Measurements from ENCODE around the gene CYTH3.

DNA sequence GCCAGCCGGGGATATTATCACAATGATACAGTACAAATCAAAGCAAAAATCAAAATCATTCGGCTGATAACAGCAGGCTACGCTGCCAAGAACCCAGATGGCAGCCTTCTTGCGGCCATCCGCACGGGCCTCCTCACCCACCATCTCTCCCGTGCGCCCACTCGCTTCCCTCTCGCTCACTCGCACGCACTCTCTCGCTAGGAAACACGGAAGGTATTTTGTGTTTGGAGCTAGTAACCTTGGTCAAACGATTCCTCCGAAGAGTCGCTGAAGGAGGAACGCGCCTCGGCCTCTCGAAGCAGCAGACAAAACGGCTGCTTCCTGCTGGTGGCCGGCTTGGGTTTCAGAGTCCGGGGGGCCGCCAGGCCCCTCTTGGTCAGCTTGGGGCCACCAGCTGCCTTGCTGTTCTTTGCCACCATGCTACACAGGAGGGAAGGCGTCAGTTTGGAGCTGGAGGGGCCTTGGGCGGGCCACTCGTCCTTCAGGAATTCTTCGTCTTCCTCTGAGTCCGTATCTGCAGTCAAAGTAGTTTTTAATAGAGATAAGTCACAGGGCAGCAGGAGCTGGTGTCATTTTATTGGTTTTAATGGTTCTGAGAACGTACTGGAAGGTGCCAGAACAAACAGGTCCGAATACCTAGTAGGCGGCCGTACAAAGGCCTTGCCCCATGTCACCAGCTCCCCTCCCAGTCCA lies 69.0 kb downstream of the SLC29A4 start:
- PRO-cap, result no peak
- RAMPAGE, long total RNA, 2 experiments, result no peak in any of the 2 experiments

GRCh38 chr7:5423969-5424949 lies 625 bp upstream of the TNRC18 start:
- PRO-cap, result bidirectional peak, plus-strand start at chr7:5424058, minus-strand start at chr7:5423724; unidirectional peak, plus-strand start at chr7:5424259; unidirectional peak, plus-strand start at chr7:5424333
- RAMPAGE, long total RNA, 2 experiments, result no peak in any of the 2 experiments

- PRO-cap, result no peak
- RAMPAGE, long total RNA, 2 experiments, result no peak in any of the 2 experiments
Observed at GRCh38 chr7:5428552-5429200, 5.0 kb upstream of the TNRC18 start.

DNA sequence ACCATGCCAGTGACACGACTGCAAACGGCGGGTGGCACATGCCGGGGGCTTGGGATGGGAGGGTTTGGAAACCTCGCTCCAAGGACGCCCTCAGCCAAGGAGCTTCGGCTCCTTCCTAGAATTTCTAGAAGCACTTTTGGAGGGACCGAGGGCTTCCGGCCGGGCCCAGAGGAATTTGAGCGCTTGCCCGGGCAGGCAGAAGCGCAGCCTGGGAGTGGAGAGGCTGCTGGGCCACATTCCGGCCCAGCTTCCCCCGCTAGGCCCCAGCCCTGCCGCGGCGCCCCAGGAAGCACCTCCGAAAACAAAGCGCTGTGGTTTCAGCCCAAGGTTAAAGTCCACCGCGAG lies 5.5 kb upstream of the TNRC18 start:
- PRO-cap, result no peak
- RAMPAGE, long total RNA, 2 experiments, result no peak in any of the 2 experiments

- PRO-cap, result no peak
- RAMPAGE, long total RNA, 2 experiments, result no peak in any of the 2 experiments
Observed at GRCh38 chr7:5495213-5495496, 18.5 kb downstream of the FBXL18 start.

GRCh38 chr7:5520548-5520992 lies 7.0 kb upstream of the FBXL18 start:
- PRO-cap, result no peak
- RAMPAGE, long total RNA, 2 experiments, result no peak in any of the 2 experiments

DNA sequence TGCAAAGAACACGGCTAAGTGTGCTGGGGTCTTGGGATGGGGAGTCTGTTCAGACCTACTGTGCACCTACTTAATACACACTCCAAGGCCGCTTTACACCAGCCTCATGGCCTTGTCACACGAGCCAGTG lies 1.7 kb downstream of the ACTB start:
- PRO-cap, result no peak
- RAMPAGE, long total RNA, 2 experiments, result no peak in any of the 2 experiments

DNA sequence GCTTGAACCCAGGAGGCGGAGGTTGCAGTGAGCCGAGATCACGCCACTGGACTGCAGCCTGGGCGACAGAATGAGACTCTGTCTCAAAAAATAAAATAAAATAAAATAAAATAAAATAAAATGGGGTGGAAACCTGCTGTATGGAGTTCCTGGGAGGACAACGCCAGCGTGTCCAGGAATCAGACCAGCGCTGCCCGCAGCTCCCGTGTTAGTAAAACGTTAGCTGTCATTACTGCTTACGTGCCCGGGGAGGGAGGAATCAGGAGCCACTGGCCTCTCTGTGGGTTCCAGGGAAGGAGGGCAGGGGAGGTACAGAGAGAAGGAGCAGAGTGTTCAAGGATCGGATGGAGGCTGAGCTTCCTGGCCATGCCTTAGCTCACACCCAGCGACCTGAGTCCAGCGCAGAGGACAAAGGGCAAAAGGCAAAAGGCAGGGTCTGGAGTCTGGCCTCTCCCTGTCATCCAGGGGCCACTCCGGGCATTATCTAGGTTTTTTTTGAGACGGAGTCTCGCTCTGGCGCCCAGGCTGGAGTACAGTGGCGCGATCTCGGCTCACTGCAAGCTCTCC lies 22.2 kb upstream of the ACTB start:
- PRO-cap, result no peak
- RAMPAGE, long total RNA, 2 experiments, result no peak in any of the 2 experiments

DNA sequence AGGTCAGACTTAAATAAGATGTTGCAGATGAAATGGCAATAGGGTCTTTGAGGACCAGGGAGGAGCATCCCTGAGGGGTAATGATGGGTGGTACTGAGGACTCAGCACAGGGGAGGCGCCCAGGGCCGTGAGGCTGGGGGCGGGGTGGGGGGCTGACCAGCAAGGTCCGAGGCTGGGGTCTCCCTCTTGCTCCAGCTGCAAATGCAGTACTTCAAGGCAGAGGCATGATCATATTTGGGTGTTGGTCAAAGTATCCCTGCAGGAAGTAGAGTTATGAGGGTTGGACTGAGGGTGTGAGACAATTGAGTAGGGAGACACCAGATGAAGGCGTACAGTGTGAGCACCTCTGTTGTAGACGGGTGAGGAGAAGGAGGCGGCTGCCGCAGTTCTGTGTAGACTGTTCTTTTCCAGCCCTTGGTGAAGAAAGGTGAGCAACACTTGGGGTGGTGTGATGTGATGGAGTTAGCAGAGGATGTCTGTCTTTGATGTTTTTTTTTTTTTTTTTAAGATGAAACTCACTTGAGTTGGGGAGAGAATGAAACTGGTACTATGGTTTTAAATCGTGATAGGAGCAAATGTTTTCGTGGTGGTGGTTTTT lies 42.7 kb upstream of the RNF216 start:
- PRO-cap, result no peak
- RAMPAGE, long total RNA, 2 experiments, result no peak in any of the 2 experiments

GRCh38 chr7:5923561-5923891 lies 25.0 kb downstream of the CCZ1 start:
- PRO-cap, result no peak
- RAMPAGE, long total RNA, 2 experiments, result no peak in any of the 2 experiments

DNA sequence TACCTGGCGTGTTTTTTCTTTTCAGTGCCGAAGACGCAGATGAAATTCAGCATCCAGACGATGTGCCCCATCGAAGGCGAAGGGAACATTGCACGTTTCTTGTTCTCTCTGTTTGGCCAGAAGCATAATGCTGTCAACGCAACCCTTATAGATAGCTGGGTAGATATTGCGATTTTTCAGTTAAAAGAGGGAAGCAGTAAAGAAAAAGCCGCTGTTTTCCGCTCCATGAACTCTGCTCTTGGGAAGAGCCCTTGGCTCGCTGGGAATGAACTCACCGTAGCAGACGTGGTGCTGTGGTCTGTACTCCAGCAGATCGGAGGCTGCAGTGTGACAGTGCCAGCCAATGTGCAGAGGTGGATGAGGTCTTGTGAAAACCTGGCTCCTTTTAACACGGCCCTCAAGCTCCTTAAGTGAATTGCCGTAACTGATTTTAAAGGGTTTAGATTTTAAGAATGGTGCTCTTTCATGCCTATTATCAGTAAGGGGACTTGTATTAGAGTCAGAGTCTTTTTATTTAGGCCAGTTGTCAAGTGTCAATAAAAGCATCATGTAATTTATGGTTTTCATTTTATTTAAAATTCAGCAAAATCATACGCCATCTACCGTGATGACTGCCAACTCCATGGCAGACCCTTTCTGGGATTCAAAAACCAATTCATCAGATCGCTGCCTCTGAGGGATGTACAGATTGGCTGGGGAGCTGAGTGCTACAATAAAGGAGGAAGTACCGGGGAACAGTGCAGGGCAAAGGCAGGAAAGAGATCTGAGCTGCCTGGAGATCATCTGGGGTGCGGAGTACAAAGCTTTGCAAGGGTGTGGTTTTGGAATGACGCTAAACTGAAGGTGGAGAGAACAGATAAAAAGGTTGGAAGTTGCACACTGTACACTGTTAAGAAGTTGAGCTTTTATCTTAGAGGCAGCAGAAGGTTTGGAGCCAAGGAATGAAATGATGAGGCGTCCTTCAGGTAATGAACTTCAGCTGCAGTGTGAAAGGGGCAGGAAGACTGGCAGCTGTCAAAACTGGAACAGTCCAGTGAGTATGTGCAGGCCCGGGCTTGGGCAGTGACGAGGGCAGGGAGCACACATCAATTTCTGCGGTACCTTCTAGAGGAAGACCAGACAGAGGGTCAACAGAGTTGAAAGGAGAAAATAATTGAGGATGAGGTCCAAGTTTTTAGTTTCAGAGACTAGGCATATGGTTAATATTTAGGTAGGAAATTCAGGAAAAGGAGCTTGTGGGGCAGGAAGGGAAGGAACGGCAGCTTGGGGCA lies 7.5 kb upstream of the ANKRD61 start:
- PRO-cap, result no peak
- RAMPAGE, long total RNA, 2 experiments, result no peak in any of the 2 experiments

GRCh38 chr7:6108852-6109233 lies 4.1 kb downstream of the USP42 start:
- PRO-cap, result no peak
- RAMPAGE, long total RNA, 2 experiments, result no peak in any of the 2 experiments

DNA sequence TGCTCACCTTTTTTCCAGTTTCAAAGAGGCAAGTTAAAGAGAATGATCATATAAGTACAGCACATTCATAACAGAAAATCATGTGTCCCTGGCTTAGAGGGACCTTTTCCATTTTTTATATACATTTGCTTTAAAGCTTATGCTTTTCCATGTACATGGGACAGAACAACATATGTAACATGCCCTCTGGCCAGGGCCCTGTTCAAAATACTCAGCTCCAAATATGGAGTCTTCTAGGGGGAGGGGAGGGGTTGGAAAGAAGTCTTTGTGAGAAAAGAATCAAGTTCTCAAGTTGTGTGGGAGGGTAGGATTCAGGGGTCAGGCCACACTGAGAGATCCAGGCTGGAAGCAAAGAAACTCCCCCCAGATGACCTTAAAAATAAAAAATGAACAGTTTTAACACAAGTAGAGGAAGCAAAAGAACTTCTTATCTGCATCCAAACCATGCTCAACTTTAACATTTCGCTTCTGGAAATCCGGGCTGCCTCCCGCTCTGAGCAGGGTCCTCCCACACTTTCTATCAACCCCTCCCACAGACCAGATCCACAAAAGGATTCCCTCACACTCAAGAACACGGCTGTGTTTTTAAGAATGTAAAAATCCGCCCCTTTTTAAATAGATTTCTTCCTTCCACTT lies 44.1 kb downstream of the CYTH3 start:
- PRO-cap, result no peak
- RAMPAGE, long total RNA, 2 experiments, result no peak in any of the 2 experiments

DNA sequence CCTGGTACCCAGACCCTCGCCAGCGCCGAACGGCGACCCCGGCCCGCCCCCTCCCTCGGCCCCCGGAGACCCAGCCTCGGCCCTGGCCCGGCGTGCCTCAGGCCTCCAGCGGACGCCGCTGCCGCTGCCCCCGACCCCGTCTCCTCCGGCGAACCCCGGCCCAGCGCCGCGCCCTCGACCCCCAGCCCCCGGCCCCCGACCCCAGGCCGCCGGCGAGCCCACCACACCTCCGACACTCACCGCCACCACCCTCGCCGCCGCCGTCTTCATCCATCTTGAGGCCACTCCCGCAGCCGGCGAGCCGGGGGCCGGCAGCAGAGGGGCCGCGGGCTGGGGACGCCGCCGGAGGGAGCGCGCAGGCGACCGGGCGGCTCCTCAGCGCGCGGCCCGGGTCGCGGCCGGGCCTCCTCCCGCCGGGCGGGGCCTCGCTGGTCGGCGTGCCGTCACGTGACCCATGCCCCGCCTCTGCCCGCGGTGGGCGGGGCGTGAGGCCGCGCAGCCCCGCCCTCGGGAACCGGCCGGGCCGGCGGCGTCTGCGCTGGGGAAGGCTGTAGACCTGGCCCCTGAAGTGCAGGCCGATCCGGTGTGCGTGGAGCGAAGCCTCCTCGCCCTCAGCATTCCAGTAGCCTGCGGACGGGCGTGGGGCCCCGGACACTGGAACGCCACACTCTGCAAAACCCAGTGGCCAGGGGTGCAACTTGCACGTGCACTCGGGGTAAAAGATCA lies at the start of gene CYTH3:
Gene CYTH3 (minus strand): TSS at position 391 of the 726 bp plus-strand sequence.
- PRO-cap, result bidirectional peak, plus-strand start at position 513 of the sequence, minus-strand start at position 406 of the sequence
- RAMPAGE, long total RNA, 2 experiments, result no peak in any of the 2 experiments

DNA sequence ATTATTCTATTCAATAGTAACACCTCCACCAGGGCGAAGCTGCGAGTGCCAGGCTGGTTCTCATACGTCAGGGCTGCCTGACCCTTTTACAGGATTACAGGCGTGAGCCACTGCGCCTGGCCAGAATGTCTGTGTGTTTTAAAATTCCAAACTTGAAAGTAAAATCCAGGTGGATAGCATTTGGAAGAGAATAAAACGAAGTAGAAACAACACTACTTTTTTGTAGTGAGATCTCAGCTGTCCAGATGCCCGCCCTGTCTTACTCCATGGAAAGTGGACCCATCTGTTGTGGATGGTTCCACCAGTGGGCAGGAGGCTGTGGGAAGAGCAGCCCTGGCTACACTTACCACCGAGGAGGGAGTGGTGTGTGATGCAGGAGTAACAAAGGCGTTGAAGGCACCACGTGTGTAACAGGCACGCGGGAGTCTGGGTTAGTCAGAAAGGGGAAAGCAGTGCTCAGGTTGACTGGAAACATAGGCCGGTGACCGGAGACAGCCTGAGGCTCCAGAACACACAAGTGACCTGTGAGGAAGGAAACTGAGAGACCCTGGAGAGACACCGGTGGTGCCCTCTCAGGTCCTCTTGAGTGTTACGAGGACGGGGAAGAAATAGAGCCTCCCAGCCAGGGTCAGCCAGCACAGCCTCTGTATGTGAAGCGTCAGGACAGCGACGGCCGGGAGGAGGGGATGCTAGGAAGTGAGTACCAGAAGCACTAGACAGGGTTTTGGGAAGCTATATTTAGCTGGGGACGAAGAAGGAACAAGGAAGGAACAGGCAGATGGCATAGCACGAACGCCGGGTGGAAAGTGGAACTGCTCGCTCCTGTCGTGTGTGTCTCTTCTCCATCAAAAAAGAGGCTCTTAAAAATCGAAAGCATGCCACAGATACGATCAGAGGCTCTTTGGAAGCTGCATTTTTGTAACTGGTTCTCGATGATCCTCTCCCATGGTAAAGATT lies 21.6 kb downstream of the RAC1 start:
- PRO-cap, result no peak
- RAMPAGE, long total RNA, 2 experiments, result no peak in any of the 2 experiments

GRCh38 chr7:6424483-6424868 lies 23.3 kb downstream of the DAGLB start:
- PRO-cap, result no peak
- RAMPAGE, long total RNA, 2 experiments, result no peak in any of the 2 experiments

GRCh38 chr7:6433662-6434271 lies 14.0 kb downstream of the DAGLB start:
- PRO-cap, result no peak
- RAMPAGE, long total RNA, 2 experiments, result no peak in any of the 2 experiments

DNA sequence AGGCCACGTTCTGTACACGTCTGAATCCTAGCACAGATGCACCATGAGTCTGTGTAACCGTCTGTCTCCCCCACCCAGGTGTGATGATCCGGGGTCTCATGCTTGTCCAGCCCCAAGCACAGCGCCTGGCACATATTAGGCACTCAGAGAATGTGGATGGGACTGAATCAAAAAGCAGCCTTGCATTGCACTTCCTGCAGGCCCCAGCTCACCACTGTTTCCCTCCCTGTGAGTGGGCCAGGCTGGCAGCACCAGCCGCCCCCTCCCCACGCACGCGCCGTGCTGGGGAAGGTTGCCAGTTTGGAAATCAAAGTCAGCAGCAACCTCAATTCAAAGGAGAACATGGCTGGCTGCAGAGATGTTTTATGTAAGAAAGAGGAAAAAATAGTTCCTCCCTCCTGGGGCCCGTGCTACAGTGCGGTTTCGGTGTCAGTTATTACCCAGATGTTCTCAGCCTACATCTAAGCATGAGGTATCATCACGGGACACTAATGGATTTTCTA lies 5.6 kb downstream of the GRID2IP start:
- PRO-cap, result no peak
- RAMPAGE, long total RNA, 2 experiments, result no peak in any of the 2 experiments

DNA sequence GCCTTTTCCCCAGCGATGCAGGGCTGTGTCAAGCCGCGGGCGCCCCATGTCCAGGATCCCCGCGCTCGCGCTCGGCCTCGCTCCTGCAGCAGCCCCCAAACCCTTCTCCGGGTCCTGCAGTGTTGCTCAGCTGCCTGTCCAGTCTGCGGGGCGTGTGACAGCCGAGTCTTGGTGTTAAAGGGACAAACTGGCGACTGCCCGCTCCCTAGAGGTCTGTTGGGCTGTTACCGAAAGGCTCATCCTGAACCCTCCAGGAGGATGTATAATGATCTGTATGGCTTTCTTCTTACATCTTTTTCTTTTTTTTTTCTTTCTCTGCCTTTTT lies 666 bp downstream of the INTS15 start:
- PRO-cap, result no peak
- RAMPAGE, long total RNA, 2 experiments, result no peak in any of the 2 experiments

DNA sequence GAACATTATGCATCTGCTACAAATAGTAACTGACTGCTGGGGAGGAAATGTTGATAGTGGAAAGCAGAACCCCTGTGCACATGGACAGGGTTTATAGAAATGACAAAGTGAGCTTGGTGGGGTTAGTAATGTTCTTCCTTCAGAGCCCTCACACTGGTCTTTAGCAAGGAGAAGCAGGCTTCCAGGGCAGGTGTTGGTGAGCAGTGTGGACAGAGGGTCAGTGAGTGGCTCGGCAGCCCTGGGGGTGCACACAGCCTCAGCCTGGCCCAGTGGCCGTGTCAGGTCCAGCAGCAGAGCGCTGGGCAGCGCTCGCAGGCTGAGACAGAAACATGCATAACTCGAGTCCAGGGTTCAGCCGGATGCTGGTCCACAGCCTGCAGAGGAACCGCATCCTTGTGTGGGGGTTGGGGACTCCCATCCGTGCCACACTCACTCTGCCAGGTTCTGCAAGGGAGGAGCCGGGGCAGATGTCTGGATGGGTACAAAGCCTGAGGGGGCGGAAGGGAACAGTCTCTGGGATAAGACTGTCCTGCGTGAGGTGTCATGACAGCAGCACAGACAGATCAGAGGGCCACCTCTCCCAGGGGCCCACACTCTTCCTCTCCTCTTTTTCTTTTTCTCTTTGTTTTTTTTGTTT lies 10.9 kb upstream of the ZNF853 start:
- PRO-cap, result no peak
- RAMPAGE, long total RNA, 2 experiments, result no peak in any of the 2 experiments

All from breast epithelium (tissue), 2 donors.